HEK293 (cell line): ENCODE measurements around a stretch of chr6.

DNA sequence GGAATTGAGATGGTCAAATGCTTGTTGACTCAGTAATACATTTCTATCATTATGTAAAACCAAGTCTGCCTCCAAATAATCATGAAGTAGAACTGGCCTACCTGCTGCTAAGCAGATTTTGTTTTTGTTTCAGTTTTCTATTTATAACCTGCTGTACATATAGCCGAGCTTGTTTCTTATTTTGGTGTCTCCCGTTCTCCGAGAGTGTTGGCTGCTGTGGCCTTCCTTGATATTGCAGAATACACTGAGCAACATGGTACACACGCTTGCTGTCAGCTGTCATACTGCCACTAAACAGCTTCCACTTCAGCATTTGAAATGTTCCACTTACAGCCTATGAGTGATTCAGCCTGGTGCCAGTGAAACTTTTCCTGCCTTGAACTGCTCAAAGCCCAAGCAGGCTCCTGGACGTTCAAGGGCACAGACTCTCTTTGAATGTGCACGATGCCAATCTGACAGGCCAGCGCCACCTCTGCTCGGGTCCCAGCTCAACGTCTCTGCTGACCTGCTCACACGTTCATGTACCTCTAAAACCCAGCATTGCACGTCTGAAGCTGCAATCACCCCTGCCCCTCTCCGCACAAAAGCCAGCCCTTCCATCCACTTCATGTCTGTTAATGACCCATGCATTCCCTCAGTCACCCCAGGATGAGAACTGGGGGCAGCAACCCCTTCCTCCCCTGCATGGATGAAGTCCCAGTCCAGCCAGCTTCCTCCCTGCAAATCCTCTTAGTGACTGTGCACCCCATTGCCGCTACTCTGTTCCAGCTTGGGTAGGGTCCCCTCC lies 87.2 kb downstream of the PSMG4 start:
- PRO-cap = no peak
- RRBS, 2 experiments = no CpG with 5 or more reads among the region's 13 CpGs

DNA sequence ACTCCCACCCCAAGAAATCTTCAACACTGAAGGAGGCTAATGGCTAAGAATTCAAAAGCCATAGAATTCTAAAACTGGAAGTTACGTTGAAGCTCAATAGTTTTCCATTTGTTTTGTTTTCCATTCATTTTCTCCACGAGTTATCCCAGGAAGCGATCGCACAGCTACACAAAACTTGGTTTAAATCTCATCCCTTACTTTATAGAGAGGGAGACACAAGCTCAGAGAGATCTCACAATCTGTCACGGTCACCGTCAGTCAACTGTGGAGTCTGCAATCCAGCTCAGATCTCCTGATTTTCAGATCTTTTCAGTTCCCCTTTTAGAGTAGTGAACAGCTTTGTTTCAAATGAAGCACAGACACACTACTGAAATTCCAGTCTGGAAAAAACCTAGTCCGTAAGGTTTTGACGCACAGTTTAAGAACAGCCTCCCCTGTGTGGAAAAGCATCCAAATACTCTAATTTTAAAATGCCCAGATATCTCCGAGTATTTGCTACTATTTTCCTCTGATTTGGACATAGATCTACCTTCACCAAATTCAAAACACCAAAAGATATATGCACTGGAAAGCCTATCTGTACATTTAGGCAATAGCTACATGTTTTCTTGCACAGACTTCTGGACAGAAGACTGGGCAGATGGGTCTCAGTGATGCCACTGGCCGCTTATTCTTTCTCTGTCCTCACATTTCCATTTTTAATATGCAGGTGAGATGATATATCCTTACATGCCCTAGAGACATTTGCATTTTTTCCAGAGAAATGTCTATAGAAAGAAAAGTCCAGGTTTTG lies 53.0 kb downstream of the SLC22A23 start:
- PRO-cap = no peak
- RRBS, 2 experiments = no CpG with 5 or more reads among the region's 10 CpGs

GRCh38 chr6:3444325-3445391 lies 12.2 kb downstream of the SLC22A23 start:
- PRO-cap = no peak
- RRBS, 2 experiments = 68 to 81% methylated on average over 2 of the region's 22 CpGs

DNA sequence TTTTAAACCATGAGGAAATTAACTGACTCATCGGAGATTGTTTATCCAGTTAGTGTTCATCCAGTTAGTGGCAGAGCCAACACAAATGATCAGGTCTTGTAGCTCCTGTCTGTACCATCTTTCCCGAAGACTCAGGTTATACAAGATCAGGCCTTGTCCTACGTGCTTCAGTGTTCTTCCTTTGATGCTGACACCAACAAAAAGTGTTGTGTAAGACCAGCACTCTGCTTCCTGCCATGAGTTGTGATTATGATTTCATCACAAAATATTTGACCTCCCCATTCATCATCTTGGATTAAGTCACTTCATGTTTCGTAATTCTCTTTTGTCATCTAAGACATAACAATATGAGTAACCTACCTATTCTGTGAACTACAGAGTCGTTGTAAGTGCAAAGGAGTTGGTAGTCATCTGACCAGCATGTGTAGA lies 135.5 kb upstream of the SLC22A23 start:
- PRO-cap = no peak
- RRBS, 2 experiments = no CpG with 5 or more reads among the region's 5 CpGs

GRCh38 chr6:3745009-3745557 lies 6.4 kb downstream of the PXDC1 start:
- PRO-cap = no peak
- RRBS, 2 experiments = no CpG with 5 or more reads among the region's 15 CpGs

- PRO-cap = no peak
- RRBS, 2 experiments = no CpG with 5 or more reads among the region's 1 CpG
Observed at GRCh38 chr6:3790455-3790694, 38.9 kb upstream of the PXDC1 start.

GRCh38 chr6:3834938-3836003 lies 13.9 kb upstream of the FAM50B start:
- PRO-cap = no peak
- RRBS, 2 experiments = no CpG with 5 or more reads among the region's 10 CpGs

- PRO-cap = no peak
- RRBS, 2 experiments = no CpG with 5 or more reads among the region's 8 CpGs
Observed at GRCh38 chr6:3848417-3848764, 782 bp upstream of the FAM50B start.

DNA sequence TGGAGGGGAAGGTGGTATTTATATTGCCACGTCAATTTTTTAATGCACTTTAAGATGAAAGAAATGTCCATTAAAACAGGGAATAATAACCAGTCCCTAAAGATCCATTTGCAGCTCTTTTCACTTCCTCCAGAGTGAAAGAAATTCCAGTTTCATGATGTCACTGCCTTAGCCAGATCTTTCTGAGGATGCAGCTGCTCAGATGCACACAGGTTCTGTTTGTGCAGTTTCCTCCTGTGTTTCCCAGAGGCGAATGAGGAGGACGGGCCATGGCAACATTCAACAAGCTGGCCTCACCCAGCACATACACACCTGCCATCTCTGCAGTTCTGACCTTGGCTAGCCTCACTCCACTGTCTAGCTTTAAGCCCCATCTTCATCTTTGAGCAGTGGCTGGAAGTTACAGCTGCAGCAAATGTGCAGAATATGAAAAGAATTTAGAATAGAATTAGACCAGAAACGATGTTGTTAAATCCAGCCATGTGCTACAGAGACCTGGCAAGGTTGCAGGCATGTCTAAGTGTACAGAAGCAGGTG lies 34.9 kb downstream of the FAM50B start:
- PRO-cap = no peak
- RRBS, 2 experiments = no CpG with 5 or more reads among the region's 4 CpGs

DNA sequence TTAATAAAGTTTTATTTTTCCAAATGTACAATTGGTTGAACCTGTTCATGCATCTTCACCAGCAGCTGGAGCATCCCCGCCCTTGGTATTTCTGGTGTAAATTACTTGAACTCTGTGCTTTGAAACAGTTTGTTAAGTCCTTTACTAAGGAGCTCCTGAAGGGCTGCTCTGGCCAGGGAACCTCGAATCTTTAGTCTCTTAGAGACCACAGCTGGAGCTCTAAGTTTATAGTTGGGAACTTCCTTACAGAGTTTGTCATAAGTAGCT lies 64.6 kb downstream of the FAM50B start:
- PRO-cap = no peak
- RRBS, 2 experiments = no CpG with 5 or more reads among the region's 2 CpGs

DNA sequence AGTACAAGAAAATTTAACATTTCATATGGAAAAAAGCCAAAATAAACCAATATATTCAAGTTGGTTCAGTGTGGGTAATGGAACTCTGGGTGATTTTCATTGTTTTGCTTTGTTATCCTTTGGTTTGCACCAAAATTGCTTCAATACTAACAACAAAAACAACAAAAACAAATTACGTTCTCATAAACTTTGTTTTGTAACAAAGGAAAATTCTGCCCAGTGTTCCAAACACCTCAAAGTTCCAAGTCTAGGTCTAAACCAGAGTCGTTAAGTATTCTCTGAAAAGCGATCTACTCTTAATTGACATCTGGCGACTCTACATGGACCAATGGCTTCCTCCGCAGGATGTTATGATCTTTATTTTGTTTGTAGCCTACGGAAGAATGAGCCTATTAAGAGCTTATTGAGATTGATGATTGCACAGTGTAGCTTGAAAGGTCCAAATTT lies 3.4 kb upstream of the PRPF4B start:
- PRO-cap = bidirectional peak, plus-strand start at position 299 of the sequence, minus-strand start at position 255 of the sequence; bidirectional peak, plus-strand start outside the sequence, minus-strand start at position 352 of the sequence
- RRBS, 2 experiments = no CpG with 5 or more reads among the region's 6 CpGs

DNA sequence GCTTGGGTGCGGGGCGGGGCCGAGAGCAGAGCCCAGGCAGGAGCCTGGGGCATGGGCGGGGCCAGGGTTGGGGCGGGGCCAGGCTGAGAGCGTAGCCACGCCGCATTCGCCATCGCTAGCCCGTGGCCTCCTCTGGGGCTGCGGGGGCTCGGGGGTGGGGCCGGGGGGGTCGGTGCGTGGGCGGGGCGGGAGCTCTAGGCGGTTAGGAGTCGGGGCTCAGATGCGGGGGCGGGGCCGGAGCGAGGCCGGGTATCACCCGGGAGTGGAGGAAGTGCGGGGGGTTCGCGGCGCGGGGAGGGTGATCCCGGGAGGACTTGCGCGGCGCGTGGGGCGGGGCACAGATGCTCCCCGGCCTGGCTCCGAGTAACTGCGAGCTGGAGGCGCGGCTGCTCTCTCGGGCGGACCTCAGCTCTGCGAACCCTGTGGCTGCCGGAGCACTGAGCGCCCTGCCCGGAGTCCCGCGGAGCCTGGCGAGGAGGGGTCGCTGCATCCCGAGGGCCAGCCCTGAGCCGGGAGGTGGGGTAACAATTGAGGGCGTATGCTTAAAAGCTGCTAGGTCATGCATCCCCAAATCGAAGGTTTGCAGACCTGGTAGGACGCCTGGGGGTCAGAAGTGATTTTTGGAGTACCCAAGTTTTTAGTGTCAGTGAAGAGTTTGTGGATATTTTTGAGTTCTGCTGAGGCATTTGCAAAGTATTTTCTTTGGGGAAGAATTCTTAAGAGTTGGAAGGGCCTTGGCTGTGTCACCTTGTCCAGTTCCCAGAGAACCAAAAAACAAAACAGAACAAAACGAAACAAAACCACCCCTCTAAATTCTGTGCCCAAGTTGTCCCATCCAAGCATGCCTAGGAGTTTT lies 586 bp upstream of the ECI2 start:
- PRO-cap = bidirectional peak, plus-strand start at position 64 of the sequence, minus-strand start outside the sequence; bidirectional peak, plus-strand start at position 340 of the sequence, minus-strand start at position 415 of the sequence
- RRBS, 2 experiments = 1 to 2% methylated on average over 36 of the region's 58 CpGs

- PRO-cap = unidirectional peak, minus-strand start at chr6:4156040
- RRBS, 2 experiments = no CpG with 5 or more reads among the region's 5 CpGs
Observed at GRCh38 chr6:4155770-4156215, 20.4 kb upstream of the ECI2 start.

DNA sequence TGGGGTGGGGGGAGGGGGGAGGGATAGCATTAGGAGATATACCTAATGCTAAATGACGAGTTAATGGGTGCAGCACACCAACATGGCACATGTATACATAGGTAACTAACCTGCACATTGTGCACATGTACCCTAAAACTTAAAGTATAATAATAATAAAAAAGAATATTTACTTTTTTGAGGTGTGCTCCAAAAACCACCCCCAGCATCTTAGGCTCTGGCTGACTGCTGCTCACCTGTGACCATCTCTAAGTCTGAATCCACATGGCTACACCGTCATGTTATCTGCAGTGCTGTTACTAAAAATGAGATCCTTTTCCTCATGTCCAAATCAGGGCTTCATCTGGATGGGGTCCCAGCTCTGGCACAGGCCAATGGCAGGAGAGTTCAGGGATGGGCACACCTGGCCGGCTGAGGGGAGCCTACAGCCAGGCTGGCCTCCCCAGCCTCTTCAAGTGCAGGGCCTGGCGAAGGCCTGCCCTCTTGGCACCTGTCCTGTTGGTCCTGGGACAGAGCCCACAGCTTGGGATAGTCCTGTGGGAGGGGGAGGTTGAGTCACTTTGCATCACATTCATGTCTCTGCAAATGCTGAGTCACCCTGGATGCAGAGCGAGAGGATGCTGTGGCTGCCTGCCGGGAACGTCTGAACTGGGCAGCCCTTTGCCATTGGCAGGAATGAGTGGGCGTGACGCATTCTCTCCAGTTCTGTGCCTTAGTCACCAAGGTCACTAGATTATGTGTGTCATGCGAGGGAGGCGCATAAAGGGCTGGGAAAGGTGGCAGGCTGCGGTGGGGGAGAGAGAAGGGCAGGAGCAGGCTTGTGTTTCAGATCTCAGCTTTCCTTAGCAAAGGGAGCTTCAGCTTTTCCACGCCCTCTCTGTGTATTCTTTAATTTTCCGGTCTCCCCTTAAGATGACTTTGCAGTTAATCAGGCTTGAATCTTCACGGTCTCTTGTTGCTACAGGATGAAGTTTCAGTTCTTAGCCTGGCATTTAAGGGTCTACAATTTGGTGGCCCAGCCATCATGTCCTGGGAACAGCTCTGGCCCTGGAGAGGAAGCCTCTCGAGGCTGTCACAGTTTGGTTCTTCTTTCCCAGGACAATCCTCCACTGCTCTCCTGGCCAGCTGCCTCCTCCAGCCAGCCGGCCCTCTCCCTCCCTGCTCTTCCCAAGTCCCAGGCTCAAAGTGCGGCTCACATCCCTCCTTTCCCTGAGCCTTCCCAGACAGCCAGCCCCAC lies 223.2 kb upstream of the ECI2 start:
- PRO-cap = no peak
- RRBS, 2 experiments = no CpG with 5 or more reads among the region's 18 CpGs

GRCh38 chr6:4401315-4401916 lies 266.0 kb upstream of the ECI2 start:
- PRO-cap = no peak
- RRBS, 2 experiments = no CpG with 5 or more reads among the region's 11 CpGs

- PRO-cap = no peak
- RRBS, 2 experiments = no CpG with 5 or more reads among the region's 10 CpGs
Observed at GRCh38 chr6:4466048-4466693, 310.0 kb upstream of the CDYL start.

DNA sequence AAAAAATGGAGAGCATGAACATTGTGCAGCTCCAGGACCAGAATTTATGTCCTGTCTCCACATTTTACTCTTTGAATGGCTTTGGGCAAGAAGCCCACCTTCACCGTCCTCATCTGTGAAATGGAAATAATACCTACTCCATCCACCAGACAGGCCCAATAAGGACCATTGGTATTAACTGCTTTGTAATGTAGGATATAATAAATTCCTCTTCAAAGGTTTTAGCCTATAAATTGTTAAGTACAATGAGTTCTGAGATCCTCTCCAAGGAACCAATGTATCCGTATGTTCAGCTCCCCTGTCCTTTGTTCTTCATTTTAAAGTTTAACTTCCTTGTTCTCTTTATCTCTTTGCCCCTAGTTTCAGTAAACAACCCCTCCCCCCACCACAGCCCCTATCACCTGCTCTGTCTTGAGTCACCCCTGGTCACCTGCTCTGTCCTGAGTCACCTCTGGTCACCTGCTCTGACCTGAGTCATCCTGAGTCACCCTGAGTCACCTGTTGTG lies 288.8 kb upstream of the CDYL start:
- PRO-cap = no peak
- RRBS, 2 experiments = no CpG with 5 or more reads among the region's 2 CpGs

GRCh38 chr6:4647271-4647955 lies 128.8 kb upstream of the CDYL start:
- PRO-cap = bidirectional peak, plus-strand start at chr6:4647872, minus-strand start at chr6:4647775
- RRBS, 2 experiments = 2 to 5% methylated on average over 2 of the region's 17 CpGs

- PRO-cap = no peak
- RRBS, 2 experiments = no CpG with 5 or more reads among the region's 13 CpGs
Observed at GRCh38 chr6:5032724-5033151, 28.9 kb upstream of the RPP40 start.

- PRO-cap = unidirectional peak, minus-strand start at chr6:5892293; bidirectional peak, plus-strand start at chr6:5892630, minus-strand start at chr6:5892423
- RRBS, 2 experiments = no CpG with 5 or more reads among the region's 34 CpGs
Observed at GRCh38 chr6:5892057-5892796, 114.5 kb downstream of the NRN1 start.